ENCODE measurements around a stretch of chr6.

GRCh38 chr6:167270829-167271614 lies 20.1 kb upstream of the UNC93A start:
- PRO-cap, 2 experiments = no peak in any of the 2 experiments

- PRO-cap, 2 experiments = no peak in any of the 2 experiments
Measured at GRCh38 chr6:167284876-167285604, 6.1 kb upstream of the UNC93A start.

DNA sequence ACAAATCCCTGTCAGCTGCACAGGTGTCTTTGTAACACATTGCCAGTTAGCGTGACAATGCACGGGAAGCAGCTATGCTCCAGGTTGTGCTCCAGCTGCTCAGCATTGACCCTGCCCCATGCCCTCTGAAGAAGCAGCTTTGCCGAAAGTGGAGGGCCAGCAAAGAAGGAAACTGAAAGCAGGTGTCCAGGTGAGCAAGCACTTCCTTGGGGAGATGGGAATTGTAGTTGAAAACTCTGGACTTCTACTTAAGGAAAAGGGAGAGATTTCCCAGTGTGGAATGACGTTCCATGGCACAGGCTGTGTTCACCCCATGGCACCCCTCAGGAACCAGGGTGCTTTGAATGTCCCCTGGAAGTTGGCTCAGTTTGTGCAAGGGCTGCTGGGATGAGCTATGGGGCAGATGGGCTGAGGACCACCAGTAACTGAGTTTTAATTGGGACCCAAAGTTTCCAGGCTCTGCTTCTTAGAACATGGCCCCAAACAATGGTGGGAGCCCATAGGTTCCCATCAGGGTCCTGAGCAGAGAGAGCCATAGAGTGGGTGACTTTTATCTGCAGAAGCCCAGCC lies 125.9 kb downstream of the TTLL2 start:
- PRO-cap, 2 experiments = no peak in any of the 2 experiments

- PRO-cap, 2 experiments = peak in 2 of 2 experiments; most common plus-strand start chr6:167699711 (in 1); most common minus-strand start chr6:167699512 (in 2)
Measured at GRCh38 chr6:167698929-167700185, 127.4 kb upstream of the AFDN start.

DNA sequence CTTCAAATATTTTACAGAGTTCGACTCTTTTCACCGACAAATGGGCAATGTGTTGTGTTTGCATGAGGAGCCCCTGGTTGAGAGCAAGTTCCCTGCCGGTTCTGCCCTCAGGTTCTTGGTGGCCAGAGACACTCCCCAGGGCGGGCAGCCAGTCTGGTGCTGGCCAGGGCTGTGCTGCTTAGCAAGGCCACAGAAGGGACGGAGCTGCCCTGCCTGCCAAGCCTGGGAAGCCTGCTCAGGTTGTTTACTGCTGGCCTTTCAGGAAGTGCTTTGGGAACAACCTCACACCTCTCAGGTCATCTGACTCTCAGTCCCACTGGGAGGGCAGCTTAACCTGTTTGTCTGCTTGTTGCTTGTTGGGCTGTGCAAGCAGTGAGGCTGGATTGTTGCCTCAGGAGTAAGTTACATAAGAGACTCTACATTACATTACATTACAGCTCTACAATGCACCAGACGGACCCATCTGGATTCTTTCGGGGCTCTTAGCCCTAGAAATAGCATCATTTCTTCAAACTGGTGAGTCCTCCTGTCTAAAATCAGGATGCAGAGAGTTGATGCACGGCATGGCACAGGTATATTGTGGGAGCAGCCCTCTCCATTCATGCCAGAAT lies 75.7 kb upstream of the AFDN start:
- PRO-cap, 2 experiments = no peak in any of the 2 experiments

DNA sequence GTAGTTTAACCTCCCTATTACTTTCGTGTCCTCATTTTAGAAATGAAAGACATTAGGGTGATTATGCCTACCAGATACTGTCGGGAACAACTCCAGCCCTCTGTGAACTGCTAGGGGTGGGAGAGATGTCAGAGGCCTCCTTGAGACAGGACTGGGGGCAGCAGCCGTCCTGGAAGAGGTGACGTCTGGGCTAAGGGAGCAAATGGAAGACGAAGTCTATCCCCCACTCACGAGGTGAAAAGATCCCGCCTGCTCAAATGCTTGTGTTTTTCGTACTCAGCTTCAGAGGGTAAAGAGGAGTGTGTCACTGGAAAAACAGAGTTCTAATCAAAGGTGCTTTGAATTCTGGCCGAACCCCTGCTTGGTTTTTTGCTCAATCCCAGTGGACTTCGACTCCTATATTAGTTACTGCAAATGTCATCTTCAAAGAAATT lies 62.0 kb upstream of the AFDN start:
- PRO-cap, 2 experiments = no peak in any of the 2 experiments

GRCh38 chr6:167788285-167788675 lies 38.4 kb upstream of the AFDN start:
- PRO-cap, 2 experiments = no peak in any of the 2 experiments

DNA sequence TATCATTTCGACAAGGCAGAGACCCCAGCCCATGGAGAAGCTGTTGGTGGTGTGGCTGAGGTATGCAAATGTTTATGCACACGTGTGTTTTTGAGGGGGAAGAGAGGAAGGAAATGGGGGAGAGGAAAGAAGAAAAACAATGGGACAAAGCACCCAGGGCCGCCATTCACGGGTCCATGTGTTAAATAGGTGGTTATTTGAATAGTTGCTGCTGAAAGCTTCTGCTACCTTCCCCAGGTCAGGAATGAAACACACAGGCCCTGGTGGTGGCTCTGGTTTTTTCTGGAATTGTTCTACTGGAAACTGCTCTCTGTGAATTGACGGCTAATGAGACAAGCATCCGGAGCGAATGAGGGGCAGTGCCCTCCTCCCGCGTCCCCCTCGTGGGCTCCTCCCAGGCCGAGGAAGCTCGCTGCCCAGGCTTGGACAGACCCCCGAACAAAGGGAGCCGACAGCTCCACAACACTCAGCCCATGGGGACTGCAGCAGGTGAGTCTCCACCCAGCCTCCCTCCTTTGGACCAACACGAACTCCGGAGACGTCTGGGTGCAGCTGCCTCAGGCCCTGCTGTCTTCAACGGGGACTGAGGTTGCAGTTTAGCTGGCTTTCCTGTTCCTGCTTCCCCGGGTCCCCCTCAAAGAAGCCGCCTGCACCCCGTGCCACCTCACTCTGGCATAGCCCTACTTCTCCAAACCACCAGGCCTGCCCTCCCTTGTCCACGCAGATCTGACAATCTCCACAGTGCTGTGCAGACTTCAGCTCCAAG lies 31.4 kb upstream of the AFDN start:
- PRO-cap, 2 experiments = no peak in any of the 2 experiments

- PRO-cap, 2 experiments = no peak in any of the 2 experiments
Measured at GRCh38 chr6:167805640-167806694, 20.7 kb upstream of the AFDN start.

GRCh38 chr6:167824524-167824899 lies 2.2 kb upstream of the AFDN start:
- PRO-cap, 2 experiments = no peak in any of the 2 experiments

DNA sequence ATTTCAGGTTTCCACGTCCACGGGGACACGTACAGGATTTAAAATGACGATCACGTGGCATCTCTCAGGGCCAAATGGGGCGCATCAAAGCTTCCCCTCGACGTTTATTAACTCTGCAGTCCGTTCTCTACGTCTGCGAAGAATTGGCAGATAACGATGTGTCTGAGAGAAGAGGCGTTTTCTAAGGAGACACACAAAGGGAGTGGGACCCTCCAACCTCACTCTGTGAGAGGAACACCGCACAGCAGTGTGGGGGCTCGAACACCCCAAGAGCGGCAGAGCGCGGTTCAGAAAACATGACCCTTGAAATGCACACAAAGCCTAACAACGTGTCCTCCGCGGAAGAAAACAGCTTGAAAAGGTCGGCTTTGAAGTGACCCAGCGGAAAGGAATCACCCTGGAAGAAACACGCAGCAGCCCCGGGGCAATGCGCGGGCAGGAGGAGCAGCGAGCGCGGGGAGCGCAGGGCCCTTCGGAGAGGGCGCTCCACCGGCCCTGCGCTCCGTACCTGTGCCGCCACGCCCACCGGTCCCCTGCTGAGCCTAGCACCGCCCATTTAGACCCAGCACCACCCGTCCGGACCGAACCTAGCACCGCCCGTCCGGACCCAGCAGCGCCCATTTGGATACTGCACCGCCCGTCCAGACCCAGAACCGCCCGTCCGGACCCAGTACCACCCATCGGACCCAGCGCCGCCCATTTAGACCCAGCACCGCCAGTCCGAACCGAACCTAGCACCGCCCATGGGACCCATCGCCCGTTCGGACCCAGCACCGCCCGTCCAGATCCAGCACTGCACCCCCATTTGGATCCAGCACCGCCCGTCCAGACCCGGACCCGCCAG lies 1.1 kb upstream of the AFDN start:
- PRO-cap, 2 experiments = no peak in any of the 2 experiments

- PRO-cap, 2 experiments = no peak in any of the 2 experiments
Measured at GRCh38 chr6:167827347-167828198, 862 bp downstream of the AFDN start.

- PRO-cap, 2 experiments = no peak in any of the 2 experiments
Measured at GRCh38 chr6:167832880-167833517, 6.3 kb downstream of the AFDN start.

GRCh38 chr6:167849726-167850487 lies 23.2 kb downstream of the AFDN start:
- PRO-cap, 2 experiments = no peak in any of the 2 experiments

GRCh38 chr6:167881182-167882489 lies 54.9 kb downstream of the AFDN start:
- PRO-cap, 2 experiments = no peak in any of the 2 experiments

DNA sequence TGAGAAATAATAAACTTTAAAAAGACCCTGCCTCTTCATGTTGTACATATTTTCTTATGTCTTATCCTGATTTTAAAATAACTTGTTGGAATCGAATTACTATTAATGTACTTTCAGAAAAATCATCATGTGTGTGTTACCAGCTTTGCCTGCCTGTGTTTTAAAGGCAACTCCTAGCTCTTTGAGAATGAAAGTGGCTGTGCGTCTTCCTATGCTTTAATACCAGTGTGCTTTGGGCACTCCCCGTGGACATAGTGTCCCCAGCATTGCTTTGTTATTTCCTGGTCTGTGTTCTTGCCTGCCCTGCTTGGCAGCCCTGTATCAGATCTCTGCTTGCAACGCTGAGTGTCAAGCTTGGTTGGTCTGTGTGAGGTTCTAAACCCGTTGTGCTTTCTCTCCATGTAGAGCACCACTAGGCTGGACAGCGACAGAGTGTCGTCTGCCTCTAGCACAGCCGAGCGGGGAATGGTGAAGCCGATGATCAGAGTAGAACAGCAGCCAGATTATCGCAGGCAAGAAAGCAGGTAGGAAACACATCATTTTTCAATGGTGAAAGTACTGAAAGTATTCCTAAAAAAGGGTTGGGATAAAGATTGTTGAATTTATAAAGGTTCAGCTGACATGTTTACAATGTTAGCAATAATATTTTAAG lies 80.2 kb downstream of the AFDN start:
- PRO-cap, 2 experiments = no peak in any of the 2 experiments

DNA sequence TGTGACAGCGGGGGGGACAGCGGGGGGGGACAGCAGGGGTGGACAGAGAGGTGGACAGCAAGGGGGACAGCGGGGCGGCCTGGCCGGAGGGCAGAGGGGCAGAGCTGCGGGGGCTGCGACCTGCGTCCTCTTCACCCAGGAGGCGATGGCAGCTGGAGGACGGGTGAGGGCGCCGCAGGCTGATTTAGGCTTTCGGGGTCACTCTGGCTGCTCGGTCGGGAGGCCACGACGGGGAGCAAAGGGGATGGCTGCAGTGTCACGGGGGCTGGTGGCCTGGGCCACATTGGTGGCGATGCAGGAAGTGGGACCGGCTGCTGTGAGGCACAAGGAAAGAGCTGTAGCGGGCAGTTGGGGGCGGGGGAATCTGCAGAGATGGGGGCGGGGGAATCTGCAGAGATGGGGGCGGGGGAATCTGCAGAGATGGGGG lies 672 bp upstream of the KIF25 start:
- PRO-cap, 2 experiments = no peak in any of the 2 experiments

DNA sequence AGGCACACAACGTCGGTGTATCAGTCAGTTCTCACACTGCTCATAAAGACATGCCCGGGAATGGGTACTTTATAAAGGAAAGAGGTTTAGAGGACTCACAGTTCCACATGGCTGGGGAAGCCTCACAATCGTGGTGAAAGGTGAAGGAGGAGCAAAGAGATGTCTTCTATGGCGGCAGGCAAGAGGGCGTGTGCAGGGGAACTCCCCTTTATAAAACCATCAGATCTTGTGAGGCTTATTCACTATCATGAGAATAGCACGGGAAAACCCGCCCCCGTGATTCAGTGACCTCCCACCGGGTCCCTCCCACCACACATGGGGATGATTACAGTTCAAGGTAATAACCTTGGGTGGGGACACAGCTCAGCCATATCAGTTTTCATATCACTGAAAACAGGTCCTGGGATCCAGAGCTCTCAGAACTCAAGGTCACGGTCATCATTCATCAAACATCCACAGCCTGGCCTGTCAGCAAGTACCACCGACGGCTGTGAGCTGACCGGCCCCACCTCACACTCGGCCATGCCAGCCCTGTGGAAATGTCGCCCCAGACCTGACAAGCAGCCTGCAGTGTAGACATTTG lies 14.0 kb upstream of the FRMD1 start:
- PRO-cap, 2 experiments = no peak in any of the 2 experiments

GRCh38 chr6:168280690-168281398 lies 38.7 kb downstream of the DACT2 start:
- PRO-cap, 2 experiments = no peak in any of the 2 experiments

DNA sequence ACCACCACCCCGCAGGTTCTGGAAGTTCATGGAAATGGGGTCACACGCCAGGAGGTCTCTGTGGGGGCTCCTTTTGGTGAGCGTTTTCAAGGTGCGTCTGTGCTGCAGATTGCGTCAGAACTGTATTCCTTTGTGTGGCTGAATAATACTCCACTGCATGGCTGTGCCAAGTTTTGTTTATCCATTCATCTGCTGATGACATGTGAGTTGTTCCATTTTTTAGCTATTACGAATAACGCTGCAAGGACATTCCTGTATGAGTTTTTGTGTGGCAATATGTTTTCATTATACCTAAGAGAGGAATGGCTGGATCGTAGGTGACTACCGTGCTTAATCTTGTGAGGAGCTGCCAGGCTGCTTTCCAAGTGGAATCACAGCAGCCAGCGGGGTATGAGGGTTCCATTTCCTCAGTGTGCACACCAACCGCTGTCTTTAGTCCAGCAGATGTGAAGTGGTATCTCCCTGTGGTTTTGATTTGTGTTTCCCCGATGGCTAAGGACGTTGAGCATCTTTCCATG lies 1.1 kb upstream of the DACT2 start:
- PRO-cap, 2 experiments = no peak in any of the 2 experiments

All from monocyte (primary cell).